Colon Carcinoma Metastatic in the Lung (tissue), 2 donors: ENCODE measurements around the gene ESPN.

- PRO-cap, 2 experiments: no peak in any of the 2 experiments
Observed at GRCh38 chr1:3347184-3347829, 107.2 kb upstream of the ARHGEF16 start.

- PRO-cap, 2 experiments: no peak in any of the 2 experiments
Observed at GRCh38 chr1:3394305-3394515, 60.3 kb upstream of the ARHGEF16 start.

- PRO-cap, 2 experiments: no peak in any of the 2 experiments
Observed at GRCh38 chr1:3453743-3454171, 708 bp upstream of the ARHGEF16 start.

DNA sequence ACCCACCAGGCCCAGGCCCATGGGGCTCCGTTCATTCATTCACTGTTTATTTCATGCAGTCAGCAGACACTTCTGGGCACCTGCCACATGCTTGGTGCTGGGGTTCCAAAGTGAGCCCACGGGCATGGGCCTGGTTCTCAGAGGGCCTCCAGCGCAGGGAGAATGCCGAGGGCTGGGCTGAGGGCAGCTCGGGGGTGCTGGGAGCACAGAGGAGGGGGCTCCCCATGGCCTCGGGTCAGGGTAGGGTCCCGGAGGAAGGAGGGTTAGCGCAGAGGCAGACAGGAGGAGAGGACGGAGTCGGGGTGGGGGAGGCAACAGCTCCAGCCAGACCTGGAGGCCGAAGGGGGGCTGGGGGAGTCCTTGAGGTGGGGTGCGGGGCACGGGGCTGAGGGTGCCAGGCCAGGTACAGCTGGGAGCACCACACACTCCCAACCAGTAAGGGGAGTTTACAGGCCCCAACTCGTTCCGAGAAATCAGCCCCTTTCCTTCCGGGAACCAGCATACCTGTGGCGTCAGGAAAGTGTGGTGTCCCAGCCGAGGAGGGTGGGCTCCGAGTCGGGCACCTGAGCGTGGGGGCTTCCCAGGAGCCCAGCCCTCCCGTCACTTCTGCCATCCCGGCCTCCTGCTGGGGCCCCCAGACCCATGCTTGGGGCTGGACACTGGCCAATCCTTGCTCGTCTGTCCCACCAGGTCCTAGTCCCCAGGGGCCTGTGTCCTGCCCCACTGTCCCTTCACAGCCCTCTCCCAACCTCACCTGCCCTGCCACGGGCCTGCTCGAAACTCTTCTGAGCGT is 10.8 kb downstream of the ARHGEF16 start:
- PRO-cap, 2 experiments: no peak in any of the 2 experiments

- PRO-cap, 2 experiments: no peak in any of the 2 experiments
Observed at GRCh38 chr1:3467640-3468040, 13.2 kb downstream of the ARHGEF16 start.

- PRO-cap, 2 experiments: no peak in any of the 2 experiments
Observed at GRCh38 chr1:3477947-3478719, 23.7 kb downstream of the ARHGEF16 start.

- PRO-cap, 2 experiments: no peak in any of the 2 experiments
Observed at GRCh38 chr1:3599847-3600333, 11.4 kb downstream of the MEGF6 start.

DNA sequence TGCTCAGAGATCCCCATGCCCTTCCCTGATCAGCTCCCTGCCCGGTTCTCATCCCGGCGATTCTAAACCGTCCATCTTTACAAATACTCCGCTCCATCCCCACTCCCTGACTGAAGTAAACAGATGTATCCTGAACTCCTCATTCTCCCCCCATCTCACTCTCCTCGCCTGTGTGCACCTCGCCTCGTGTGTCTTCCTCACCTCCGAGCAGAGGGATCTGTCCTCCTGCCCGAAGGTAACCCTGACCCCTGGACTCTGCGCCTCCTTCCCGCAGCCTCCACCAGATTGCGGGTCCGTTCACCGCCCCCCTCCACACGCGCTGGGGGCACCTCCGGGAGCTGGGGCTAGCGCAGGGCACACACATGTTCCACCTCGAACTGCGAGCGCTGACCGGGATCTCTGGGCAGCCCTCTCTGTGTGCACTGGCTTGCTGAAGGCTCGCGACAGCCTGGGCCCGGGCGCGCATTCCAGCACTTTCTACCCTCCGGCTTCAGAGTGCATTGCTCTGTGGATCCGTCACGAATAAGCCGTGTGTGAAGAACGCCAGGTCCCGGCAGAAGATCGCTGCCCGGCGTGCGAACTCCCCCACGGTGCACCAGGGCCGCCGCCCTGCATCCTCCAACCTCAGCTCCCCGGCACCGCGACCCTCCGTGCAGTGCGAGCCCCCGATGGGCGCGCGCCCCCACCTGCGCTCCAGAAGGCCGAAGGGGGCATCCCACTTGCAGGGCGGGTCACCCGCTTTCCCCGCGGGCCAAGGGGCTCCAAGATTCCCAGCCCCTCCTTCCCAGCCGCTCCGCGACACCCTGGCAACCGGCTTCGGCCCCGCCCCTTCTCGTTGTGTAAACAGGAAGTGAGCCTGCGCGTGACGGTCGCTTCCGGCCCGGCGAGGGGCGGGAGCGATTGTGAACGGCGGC is 612 bp upstream of the TPRG1L start:
- PRO-cap, 2 experiments: peak in 2 of 2 experiments; most common minus-strand start position 834 of the sequence (in 2)

DNA sequence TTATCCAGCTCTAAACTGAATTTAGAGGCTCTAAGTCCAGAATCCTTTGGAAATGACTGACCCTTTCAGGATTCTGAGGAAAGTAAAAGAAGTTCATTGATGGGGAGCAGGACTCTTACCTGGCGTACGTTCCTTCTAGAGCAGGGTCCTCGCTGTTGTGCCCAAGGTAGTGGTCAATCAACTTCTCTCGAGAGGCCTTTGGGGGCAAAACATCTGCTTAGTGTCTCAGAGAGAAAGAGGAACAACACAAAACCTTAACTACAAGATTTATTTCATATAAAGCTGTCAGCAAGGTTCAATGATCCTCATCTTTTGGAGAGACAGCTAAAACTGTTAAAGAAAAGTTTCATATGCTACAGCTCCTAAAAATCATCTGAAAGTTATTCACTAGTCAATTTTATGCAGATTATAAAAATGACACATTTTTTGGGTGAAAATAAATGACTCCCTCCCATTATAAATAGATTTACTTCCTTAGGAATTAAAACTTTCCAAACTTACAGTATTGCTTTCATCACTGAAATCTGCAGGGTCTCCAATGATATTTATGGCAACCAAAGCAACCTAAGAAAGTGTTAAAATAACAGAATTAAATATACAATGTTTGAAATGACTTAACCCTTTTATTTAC is 12.1 kb downstream of the CEP104 start:
- PRO-cap, 2 experiments: no peak in any of the 2 experiments

GRCh38 chr1:4710935-4711415 is 56.6 kb downstream of the AJAP1 start:
- PRO-cap, 2 experiments: no peak in any of the 2 experiments

DNA sequence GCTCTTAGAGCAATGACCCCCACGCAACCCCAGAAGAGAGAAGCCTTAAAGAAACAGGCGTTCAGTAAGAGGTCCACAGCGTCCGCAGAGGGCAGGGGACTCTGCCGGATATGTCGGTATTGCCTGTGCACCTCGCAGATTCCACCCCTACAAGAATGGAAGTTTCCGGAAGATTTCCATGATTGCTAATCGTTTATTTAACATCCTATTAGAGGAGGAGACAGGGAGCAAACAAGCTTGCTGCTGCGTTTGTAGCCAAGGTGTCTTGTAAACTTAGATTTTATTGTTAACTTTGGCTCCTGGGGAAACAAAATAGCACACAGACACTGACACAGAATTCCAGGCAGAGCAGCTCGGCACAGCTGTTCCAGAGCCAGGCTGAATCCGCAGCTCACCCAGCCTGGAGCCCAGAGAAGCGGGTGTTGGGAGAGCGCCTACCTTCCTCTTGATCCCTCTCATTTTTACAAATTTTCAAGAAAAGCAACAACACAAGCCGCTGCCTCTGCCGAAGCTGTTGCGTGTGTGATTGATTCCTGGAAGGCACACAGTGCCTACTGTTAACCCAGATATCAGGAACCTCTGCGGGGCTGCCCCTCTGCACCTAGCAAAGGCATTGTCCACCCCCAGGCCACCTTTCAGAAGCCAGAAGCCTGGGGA is 75.7 kb downstream of the AJAP1 start:
- PRO-cap, 2 experiments: no peak in any of the 2 experiments

- PRO-cap, 2 experiments: no peak in any of the 2 experiments
Observed at GRCh38 chr1:4758636-4758986, 104.2 kb downstream of the AJAP1 start.

GRCh38 chr1:6027553-6028133 is 18.0 kb upstream of the KCNAB2 start:
- PRO-cap, 2 experiments: no peak in any of the 2 experiments

DNA sequence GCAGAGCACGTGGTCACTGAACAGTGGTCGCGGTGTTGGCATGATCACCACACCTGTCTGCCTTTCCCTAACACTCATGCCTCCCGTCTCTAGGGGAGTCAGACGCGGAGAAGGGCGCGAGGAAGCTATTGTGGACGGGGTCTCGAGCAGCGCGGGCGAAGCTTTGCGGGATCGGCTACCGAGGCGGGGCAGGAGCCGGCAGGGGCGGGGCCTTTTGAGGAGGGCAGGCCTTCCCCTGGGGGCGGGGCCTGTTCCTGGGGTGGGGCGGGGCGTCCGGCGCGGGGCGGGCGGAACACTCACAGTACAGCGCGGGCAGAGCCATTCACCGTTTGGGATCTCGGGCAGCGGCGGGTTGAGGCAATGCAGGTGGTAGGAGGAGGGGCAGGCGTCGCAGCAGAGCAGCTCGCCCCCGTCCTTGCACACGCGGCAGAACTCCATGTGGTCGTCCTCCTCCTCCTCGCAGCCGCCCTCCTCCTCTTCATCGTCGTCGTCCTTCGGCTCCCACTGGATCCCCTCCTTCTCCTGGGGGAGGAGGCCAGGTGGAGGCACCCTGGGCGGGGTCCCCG is 31.5 kb downstream of the CHD5 start:
- PRO-cap, 2 experiments: no peak in any of the 2 experiments

DNA sequence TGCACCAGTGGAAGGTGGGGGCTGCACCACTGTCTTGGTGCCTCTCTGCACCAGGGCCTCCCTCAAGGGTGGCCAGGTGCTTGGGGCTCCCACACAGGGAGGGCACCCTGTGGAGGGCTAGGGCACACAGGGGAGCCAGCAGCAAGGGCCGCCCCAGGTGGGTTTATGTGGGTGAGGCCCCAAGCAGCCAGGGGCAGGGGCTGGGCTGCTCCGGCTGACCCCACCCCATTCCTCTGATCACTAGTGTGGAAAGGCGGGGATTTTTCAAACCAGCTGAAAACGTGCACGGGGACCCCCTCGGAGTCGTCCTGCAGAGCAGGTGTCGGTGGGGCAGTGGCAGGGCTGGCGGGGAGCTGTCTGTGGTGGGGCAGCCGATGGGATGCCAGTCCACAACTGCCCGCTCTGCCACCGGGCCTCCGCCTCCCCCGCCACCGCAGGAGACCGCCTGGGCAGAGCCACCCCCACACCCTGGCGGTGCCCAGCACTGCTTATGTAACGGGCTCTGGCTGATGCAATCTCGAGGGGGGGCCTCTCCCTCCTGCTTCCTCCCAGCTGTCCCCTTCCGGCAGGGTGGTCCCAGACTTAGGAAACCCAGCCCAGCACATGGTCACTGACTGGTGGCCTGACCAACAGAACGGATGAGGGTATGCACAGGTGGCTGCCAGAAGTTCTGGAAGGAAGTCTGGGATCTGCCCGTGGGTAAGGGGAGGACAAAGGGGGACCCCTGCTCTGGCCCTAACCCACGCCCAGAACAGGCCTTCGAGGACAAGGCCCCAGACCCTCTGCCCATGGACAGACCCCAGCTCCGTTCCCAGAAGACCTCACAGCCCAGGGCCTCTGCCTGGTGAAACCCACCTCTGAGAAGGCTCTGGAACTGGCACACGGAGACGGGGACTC is 9.4 kb downstream of the CHD5 start:
- PRO-cap, 2 experiments: no peak in any of the 2 experiments

GRCh38 chr1:6259396-6259909 is 1.4 kb downstream of the GPR153 start:
- PRO-cap, 2 experiments: no peak in any of the 2 experiments

GRCh38 chr1:6269678-6270447 is 9.0 kb upstream of the GPR153 start:
- PRO-cap, 2 experiments: peak in 1 of 2 experiments; most common plus-strand start chr1:6269935 (in 1); most common minus-strand start chr1:6269778 (in 1)

GRCh38 chr1:6294489-6295175 is 33.7 kb upstream of the GPR153 start:
- PRO-cap, 2 experiments: no peak in any of the 2 experiments

DNA sequence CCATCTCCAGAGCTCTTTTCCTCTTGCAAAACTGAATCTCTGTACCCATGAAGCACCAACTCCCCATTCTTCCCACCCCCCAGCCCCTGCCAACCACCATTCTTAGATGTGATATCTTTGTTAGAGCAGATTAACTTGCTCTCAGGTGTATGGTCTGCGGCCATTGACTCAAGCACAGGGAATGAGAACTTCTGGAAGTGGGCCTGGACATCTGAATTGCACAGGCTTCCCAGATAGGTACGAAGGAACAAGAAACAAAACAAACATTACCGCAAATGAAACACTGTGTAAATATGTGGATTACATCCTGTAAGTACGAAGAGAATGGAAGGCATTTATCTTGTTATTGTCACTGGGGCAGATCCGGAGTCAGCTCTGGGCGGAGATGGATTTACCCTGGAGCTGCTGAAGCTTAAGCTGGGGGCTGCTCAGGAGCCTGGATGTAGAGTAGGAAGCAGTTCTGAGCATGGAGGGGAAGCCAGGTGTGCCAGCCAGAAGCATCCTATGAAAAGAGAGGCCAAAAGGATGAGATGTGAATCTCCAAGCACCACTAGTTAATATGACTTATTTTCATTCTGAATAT is 6.8 kb downstream of the HES2 start:
- PRO-cap, 2 experiments: no peak in any of the 2 experiments

GRCh38 chr1:6424115-6424855 is at the start of gene ESPN:
Gene ESPN, plus strand, starts transcription at chr1:6424776.
- PRO-cap, 2 experiments: peak in 2 of 2 experiments; most common plus-strand start chr1:6424776 (in 2)